A172 (cell line): ENCODE measurements around a stretch of chr11.

DNA sequence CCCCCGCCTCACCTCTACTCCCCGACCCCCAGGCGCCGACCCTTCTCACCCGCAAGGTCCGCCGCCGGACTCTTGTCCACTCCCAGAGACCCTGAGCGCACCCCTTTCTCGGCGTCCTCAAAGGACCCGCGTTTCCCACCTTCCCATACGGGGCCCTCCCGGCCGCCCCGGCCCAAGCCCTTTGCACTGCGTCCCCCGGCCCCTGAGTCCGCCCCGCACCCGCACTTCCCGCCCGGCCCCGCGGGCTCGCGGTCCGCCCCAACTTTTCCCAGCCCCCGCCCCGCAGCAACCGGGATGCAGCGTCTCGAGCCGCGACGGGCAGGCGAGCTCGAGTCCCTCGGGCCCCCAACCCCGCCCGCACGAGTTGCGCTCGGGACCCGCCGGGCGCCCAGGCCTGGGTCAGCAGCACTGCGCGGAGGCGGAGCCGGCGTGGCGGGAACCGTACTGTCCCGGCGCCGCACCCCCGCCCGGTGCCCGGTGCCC is 425 bp downstream of the SMCO4 start:
- RAMPAGE, long total RNA, result no peak

GRCh38 chr11:94602588-94603323 is 35.6 kb downstream of the PIWIL4 start:
- RAMPAGE, long total RNA, result no peak

DNA sequence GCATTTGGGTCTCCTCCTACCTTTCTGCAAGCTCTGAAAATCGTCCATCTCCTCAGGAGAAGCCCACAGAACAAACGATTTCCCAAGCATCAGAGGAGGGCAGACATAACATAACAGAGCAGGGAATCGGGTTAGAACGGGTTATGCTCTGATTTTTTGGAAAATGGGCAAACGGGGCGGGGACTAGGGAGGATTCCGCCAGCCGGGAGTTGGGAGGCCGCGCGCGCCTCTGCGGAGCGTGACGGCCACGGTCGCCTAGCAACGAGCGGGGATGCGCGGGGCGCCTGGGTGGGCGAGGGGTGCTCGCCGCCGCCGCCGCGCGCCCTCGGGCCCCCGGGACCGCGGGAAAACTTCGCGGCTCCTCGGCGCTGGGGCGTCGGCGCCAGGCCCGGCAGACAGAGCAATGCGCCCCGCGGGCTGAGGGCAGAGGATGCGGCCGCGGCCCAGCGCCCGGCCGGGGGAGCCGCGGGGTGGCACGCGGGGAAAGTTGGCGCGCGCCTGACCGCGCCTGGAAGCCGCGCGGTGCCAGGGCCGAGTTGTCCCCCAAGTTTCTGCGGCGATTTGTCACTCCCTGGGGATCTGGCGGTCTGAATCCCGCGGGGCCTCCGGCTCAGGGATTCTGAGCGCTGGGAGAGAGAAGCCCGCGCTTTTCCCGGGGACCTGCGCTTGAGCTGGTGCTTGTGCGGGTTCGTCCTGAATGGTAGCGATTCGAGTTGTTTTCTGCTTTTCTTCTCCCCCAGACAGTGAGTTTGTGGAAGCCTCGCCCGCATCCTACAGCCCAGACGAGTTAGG is 27.8 kb upstream of the AMOTL1 start:
- RAMPAGE, long total RNA, result no peak

DNA sequence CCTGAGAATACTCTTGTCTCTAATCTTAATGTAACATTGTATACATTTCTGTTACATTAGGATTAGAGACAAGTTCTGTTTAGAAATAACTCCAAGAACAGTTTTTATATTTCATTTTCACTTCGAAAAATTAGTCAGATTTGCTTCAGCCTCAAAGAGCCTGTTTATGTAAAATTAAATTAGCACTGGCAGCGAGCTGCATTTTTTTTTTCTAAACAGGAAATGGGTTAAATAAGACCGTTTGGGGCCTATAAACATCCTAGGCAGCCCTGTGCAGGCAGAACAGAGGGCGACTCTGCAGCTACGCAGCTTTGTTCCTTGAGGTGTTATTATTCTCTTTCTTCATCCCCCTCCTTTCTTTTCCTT is 48.8 kb downstream of the CWC15 start:
- RAMPAGE, long total RNA, result no peak

DNA sequence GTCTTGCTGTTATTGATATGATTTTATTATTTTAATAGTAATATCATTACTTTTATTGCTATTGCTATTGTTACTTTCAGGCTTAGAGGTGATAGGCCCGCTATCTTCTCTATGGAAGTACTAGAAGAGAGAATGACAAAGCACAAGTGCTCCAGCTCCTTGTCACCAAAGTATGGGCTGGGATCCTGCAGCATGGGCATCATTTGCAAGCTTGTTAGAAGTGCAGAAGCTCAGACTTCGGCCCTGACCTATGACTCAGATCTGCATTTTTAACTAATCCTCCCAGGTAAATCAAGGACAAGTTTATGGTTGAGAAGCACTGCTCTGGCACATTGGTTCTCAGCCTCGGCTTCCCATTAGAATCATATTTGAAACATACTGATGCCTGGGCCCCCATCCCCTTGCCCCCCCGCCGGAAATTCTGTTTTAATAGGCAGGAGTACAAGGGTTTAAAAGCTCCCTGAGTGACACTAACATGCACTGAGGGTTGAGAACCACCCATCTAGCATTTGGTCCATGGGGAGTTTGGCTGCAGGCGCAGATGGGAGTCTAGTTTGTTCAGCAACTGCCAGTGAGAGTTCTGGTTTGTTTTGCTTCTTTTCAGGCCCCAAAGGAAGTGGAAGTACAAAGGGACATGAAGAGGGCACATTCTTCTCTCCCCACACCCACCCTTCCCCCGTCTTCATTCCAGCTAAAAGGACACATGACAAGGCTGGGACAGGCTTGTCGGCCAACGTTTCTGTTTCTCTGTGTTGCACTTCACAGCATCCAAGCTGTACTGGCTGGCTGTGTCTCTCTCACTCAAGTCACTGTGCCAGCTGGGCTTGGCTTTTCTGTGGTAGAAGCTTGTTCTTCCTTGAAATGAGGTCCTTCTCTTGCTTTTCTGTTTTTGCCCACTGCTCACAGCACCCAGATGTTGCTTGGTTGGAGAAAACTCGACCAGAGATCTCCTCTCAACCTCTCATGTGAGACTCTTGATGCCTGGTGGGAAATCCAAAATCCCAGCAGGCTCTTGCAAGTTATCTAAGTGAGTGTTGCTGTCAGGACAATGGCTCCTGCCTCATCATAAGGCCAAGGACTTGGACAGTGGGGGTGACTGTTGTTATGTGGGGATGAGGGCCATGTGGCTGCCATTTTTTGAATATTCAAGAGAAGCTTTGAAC is 8.3 kb upstream of the ENDOD1 start:
- RAMPAGE, long total RNA, result no peak

- RAMPAGE, long total RNA, result no peak
Measured at GRCh38 chr11:95229835-95230540, 1.0 kb downstream of the SESN3 start.

- RAMPAGE, long total RNA, result no peak
Measured at GRCh38 chr11:95512546-95512932, 277.0 kb downstream of the FAM76B start.

- RAMPAGE, long total RNA, result no peak
Measured at GRCh38 chr11:95590060-95590423, 199.5 kb downstream of the FAM76B start.

DNA sequence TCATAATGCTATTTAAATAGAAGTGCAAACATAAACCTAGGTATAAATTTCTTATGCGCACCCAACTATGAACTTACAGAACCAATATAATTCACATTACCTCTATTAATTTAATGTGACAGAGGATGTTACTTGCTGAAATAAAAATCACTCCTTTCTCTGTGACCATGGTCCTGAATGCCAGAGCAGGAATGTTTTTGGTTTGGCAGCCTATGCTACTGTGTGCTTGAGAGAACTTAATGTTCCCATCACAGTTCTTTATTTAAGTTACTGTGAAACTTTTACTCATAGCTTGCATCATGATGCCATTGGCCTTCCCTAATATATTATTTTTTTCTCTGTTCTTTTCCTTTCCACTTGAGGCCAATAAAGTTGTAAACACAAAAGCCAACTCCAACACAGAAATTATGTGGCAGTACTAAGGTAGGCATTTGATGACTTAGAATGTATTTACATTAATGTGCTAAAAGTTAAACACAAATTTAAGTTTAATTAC is 142.2 kb downstream of the FAM76B start:
- RAMPAGE, long total RNA, result no peak

- RAMPAGE, long total RNA, result no peak
Measured at GRCh38 chr11:95697844-95698589, 91.6 kb downstream of the FAM76B start.

- RAMPAGE, long total RNA, result no peak
Measured at GRCh38 chr11:95788855-95789299, 705 bp downstream of the FAM76B start.

- RAMPAGE, long total RNA, result no peak
Measured at GRCh38 chr11:95806668-95807804, 16.7 kb downstream of the CEP57 start.

GRCh38 chr11:95917185-95917628 is 6.7 kb downstream of the MTMR2 start:
- RAMPAGE, long total RNA, result no peak

DNA sequence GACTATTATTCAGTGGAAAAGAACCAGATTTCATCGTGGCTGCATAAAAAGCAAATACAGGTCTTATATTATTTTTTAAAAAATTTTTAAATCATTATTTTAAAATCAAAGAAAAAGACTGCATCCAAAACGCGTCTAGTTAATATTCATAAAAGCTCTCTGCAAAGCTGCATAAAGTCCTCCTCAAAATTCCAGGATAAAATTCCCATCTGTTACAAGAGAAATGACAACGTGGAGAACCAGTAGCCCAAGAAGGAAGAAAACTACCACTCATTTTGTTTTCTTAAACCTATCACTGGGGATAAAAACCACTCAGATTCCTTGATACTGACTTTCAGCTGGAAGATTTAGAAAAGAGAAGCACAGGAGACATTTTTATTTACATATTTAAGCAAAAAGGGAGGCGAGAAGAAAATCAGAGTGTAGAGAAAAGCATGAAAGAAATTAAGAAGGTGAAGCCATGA is 922 bp downstream of the MTMR2 start:
- RAMPAGE, long total RNA, result no peak

DNA sequence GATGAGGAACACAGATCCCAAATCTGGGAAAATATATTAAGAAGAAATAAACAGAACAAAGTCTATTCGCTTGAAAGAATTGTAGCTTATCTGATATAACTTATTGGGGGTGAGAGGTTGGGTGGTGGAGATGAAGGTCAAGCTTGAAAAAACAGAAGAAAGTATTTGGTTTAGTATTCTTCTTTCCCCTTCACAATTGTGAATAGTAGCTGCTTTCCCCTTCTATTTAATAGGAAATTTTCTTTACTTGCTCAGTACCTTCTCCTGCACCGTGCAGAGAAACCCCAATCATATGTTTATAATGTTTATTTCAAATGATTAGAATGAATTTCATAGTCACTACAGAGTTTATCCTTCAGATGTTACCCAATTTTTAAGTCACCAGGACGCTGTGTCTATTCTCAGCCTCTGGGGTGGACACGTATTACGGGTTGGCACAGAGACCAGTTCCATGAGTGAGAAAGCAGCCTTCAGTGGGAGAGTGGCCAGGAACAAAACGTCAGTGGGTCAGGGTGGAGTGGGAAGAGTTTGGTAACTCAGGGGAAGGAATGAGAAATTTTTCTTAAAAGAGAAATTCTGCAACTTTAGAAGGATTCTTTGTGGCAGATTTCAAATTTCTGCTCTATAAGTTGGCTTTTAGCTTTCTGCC is 77.0 kb upstream of the MTMR2 start:
- RAMPAGE, long total RNA, result no peak

- RAMPAGE, long total RNA, result no peak
Measured at GRCh38 chr11:96037479-96038030, 113.6 kb upstream of the MTMR2 start.

DNA sequence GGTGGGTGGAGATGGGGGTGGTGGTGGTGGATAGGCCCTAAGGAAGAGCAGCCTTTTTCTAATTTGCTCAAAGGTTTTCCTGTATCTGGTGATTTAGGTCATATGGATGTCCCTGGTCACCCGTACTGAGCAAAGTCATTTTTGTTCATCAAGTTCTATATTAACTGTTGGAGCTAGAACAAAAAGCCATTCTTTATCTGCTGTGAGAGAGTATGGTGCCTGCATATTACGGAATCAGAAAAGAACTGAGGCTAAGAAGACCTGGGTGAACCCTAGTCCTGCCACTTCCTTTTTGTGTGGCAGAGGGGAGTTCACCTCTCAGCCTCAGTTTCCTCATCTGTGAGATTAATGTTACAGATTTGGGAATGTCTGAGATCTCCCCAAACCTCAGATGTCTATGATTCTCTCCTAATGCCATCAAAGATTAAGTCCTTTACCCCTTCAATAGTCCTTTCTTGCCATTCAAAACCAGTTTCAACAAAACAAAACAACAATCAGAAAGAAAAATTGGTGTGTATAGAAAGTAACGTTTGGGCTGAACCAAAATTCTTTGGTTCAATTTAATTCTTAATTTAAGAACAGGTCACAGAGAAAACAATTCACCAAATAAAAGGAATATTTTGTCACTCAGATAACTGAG is 121.3 kb upstream of the MTMR2 start:
- RAMPAGE, long total RNA, result no peak

GRCh38 chr11:96045723-96046543 is 122.0 kb upstream of the MTMR2 start:
- RAMPAGE, long total RNA, result no peak

DNA sequence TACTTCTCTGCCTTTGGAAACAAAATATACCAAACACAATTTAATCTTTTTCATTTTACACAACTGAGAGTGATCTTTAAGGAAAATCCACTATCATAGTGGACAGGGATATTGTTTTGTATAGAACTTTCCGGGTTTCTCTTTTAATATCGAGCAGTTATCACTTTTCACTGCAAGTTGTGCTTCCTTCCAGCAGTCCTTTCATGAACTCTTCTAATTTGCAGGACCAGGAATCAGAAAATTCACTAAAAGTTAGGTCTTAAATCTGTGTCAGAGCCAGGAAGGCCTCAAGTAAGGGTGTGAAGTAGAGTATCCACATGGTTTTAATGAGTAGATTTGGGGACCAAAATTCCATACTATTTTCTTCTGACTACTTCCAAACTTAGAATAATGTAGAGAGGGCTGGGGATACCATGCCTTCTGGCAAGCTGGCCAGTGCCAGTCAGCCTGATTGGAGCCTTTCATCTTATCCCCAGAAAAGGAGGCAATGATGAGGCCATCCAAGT is 133.9 kb upstream of the MTMR2 start:
- RAMPAGE, long total RNA, result no peak

- RAMPAGE, long total RNA, result no peak
Measured at GRCh38 chr11:96134421-96135152, 208.4 kb downstream of the MAML2 start.